IMR-90 (cell line): ENCODE results near the gene ANKRD44.

DNA sequence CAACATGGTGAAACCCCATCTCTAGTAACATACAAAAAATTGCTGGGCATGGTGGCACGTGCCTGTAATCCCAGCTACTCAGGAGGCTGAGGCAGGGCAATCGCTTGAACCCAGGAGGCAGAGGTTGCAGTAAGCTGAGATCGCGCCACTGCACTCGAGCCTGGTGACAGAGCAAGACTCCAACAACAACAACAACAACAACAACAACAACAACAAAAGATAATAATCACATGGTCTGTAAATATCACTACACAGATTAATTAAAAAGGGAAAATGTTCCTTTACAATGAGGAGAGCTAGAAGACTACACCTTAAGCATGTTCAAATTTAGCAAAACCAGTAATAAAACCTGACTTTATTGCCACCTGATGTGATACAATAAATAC, 17.3 kb downstream of the STK17B start:
- RRBS: no CpG with 5 or more reads among the region's 5 CpGs
CAGE:
- cytosol, long polyA plus RNA: no peak
- long polyA plus RNA: no peak
- nucleus, long polyA plus RNA: no peak

GRCh38 chr2:196164500-196165359, 6.6 kb downstream of the STK17B start:
- RRBS: no CpG with 5 or more reads among the region's 8 CpGs
CAGE:
- cytosol, long polyA plus RNA: no peak
- long polyA plus RNA: no peak
- nucleus, long polyA plus RNA: no peak

DNA sequence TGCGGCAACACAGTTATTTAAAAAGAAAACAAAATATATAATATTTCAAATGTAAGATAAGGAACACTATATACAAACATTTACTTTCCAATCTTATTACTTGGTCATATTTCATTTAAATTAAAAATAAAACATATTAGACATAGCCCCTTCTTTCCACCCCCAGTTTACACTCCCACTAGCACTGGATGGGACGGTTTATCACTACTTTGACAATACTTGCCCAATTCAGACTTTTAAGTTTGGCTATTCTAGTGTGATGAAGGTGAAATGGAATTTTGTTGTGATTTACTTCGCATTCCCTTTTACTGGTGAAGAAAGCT, 6.1 kb downstream of the STK17B start:
- RRBS: no CpG with 5 or more reads among the region's 3 CpGs
CAGE:
- cytosol, long polyA plus RNA: no peak
- long polyA plus RNA: no peak
- nucleus, long polyA plus RNA: no peak

DNA sequence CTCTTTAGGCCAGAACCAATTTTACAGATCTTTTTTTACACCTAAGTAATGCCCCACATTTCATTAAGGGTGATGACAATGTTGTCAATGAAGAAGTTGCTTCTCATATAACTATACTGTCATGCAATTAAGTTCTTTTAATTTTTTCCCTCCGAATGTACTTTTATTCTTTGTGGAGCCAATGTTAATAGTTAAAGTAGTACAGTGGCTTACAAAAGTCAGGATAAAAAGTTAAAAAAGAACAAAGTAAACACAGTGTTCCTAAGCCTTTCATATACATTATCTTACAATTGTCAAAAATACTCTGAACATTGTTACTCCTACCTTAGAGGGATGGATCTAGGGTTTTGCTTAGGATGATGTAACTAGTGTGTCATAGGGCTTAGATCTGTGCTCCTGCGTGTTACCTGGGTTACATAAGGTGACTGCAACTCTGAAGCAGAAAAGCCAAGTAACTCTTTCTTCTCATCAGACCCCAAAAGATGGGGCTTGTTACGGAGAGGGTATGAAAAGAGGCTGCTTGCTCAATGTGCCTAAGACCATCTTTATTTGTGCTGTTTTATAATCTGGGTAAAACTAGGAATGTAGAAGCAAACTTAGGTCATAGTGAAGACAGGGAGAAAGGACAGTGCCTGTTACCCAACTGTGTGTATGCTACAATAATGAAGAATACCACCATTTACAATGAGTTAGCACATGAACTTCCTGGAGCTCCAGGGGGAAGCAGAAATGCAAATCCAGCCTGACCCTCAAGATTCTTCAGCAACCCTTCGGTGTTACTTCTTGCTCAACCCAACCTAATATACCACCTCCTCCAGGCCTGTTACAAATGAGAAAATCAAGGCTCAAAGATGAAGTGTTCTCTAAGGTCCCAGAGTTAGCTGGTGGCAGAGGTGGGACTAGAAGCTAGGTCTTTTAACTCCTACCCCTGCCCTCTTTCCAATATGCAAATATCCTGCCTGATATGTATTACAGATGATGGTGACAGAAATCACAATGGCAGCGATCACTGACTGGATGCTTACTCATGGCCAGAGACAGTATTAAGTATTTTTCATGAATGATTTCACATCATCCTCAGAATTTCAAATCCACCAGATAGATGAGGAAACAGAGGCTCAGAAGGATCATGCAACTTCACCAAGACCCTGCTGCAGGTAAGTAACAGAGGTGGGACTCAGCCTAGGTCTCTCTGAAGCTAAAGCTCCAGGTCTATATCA, 42.1 kb upstream of the STK17B start:
- RRBS: no CpG with 5 or more reads among the region's 5 CpGs
CAGE:
- cytosol, long polyA plus RNA: no peak
- long polyA plus RNA: no peak
- nucleus, long polyA plus RNA: no peak

DNA sequence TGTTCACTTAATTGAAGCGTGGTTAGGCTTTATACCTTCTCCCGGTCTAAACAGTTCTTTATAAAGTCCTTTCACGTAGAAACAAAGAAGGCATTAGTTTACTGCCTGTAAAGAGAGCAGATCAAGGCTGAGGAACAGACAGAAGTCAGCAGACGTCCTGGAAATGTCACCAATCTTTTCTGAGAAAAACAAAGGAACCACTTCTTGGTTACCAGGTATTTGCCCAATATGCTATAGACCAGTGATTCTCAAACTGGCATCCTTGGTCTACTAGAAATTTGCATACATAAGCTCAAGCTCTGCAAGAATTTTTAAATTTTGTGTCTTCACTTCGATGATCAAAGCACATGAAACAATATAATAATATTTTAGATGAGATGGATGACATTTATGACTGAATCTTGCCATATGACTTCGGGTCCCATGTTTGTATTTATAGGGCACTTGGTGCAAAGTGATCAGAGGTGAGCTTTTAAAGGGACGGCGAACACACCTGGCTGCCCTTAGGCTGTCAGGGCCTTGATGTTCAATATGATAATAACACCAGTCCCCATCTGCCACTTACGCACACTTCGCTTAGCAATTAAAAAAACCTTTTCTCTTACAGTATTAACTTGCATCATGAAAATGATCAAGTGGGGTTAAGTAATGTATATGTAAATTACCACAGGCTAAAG, 89.3 kb upstream of the STK17B start:
- RRBS: no CpG with 5 or more reads among the region's 10 CpGs
CAGE:
- cytosol, long polyA plus RNA: no peak
- long polyA plus RNA: no peak
- nucleus, long polyA plus RNA: no peak

DNA sequence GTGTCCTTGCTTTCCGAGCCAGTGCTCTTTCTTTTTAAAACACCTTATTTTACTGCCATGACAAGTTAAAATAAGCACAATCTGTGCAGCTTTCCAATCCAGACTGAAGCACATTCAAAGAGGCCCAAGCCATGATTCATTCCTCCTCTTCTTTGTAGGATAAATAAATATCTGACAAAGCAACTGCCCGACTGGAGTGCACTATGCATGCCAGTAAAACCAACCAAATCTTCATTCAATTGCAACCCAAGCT, 185.6 kb downstream of the ANKRD44 start:
- RRBS: no CpG with 5 or more reads among the region's 2 CpGs
CAGE:
- cytosol, long polyA plus RNA: no peak
- long polyA plus RNA: no peak
- nucleus, long polyA plus RNA: no peak

DNA sequence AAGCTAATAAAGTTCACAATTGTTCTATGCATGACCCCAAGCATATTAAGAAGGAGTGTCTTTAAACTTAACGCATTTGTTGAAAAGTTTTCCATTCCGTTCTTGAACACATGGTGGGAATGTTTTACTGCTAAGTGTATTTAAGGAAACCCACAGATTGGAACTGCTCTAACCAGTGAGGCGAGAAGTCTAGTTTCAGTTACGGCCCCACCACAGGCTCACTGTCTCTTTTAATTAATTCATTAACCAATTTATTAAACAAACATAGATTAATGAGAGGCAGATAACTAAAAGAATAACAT, 152.4 kb downstream of the ANKRD44 start:
- RRBS: no CpG with 5 or more reads among the region's 4 CpGs
CAGE:
- cytosol, long polyA plus RNA: no peak
- long polyA plus RNA: no peak
- nucleus, long polyA plus RNA: no peak

- RRBS: no CpG with 5 or more reads among the region's 11 CpGs
CAGE:
- cytosol, long polyA plus RNA: no peak
- long polyA plus RNA: no peak
- nucleus, long polyA plus RNA: no peak
Observed at GRCh38 chr2:197179893-197180562, 130.6 kb downstream of the ANKRD44 start.

GRCh38 chr2:197185003-197185656, 125.5 kb downstream of the ANKRD44 start:
- RRBS: no CpG with 5 or more reads among the region's 6 CpGs
CAGE:
- cytosol, long polyA plus RNA: no peak
- long polyA plus RNA: no peak
- nucleus, long polyA plus RNA: no peak

- RRBS: no CpG with 5 or more reads among the region's 4 CpGs
CAGE:
- cytosol, long polyA plus RNA: no peak
- long polyA plus RNA: no peak
- nucleus, long polyA plus RNA: no peak
Observed at GRCh38 chr2:197211857-197212217, 98.7 kb downstream of the ANKRD44 start.

GRCh38 chr2:197279711-197280571, 30.6 kb downstream of the ANKRD44 start:
- RRBS: no CpG with 5 or more reads among the region's 11 CpGs
CAGE:
- cytosol, long polyA plus RNA: no peak
- long polyA plus RNA: no peak
- nucleus, long polyA plus RNA: no peak

GRCh38 chr2:197310546-197310952, at the start of gene ANKRD44:
ANKRD44 (minus strand) TSS chr2:197310780.
- RRBS: 2% methylated on average over 26 of the region's 49 CpGs
CAGE:
- cytosol, long polyA plus RNA: no peak
- long polyA plus RNA: no peak
- nucleus, long polyA plus RNA: no peak

DNA sequence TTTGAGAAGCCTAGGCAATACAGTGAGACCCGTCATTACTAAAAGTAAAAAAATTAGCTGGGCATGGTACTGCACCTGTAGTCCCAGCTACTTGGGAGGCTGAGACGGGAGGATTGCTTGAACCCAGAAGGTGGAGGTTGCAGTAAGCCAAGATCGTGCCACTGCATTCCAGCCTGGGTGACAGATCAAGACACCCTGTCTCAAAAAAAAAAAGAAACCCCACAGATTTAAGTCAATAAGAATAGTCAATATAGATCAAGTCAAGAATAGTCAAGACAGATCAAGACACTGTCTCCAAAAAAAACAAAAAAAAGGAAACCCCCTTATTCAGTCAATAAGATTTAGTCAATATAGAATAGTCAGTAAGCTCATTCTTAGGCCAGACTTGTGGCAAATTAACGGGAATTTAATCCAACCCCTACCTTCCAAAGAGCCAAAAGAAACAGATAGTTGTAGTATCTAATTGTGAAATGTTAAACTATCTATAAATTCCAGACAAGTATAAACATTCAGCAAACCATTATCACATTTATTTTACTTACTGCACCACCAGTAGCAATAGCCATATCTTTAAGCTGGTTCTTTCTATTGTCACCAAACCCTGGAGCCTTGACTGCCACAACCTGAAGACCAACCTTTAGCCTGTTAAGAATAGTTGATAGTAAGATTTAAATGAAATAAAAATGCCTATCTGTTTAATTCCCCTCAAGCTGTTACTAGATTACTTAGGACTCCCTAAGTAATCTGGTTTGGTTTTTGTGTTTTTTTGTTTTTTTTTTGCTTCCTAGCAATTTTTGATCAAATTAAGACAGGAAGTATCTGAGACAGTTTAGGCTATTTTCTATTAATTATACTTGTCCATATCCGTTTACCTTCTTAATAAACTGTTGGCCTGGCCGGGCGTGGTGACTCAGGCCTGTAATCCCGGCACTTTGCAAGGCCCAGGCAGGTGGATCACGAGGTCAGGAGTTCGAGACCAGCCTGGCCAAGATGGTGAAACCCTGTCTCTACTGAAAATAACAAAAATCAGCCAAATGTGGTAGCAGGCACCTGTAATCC, 9.7 kb downstream of the HSPD1 start:
- RRBS: no CpG with 5 or more reads among the region's 10 CpGs
CAGE:
- cytosol, long polyA plus RNA: no peak
- long polyA plus RNA: no peak
- nucleus, long polyA plus RNA: no peak

DNA sequence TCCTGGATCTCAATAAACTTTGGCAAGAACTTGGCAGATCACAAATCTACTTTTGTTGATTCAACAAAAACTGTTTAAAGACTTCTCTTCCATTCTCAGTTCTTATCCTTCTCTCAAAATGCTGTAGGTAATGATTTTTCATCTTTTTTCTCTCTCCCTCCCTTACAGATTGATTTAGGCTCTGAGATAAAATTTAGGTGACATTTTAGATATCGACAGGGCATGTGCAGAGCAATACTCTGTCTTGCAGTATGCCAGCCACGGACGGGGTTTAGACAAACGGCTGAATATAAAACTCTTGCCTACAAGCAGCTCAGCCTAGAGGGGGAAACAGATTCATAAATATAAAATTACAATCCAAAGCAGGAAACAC, 453 bp upstream of the MARS2 start:
- RRBS: no CpG with 5 or more reads among the region's 4 CpGs
CAGE:
- cytosol, long polyA plus RNA: no peak
- long polyA plus RNA: no peak
- nucleus, long polyA plus RNA: no peak

DNA sequence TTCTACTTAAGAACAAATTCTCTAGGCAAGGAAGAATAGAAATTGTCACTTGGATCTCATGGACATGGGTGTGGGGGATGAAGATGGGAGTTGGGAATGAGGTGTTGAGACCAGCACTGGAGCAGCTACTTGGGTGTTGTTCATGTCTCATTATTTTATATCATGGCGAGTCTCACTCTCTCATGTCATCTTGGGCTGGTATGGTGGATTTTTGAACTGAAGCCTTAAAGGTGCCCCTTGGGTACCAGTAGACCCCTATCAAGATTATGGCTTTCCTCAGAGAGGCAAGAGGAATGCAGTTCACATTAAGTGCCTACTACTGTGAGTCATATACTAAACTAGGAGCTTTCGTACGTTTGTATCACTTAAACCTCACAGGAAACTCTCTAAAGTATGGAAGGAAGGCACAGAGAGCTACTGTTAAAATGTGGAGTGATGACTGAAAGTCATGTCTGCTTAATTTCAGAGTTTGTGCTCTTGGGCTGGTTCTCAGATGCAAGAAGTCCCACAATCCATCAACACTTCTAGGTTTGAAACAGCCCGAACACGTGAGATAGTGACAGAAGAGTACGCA, 4.6 kb downstream of the PLCL1 start:
- RRBS: no CpG with 5 or more reads among the region's 6 CpGs
CAGE:
- cytosol, long polyA plus RNA: no peak
- long polyA plus RNA: no peak
- nucleus, long polyA plus RNA: no peak

DNA sequence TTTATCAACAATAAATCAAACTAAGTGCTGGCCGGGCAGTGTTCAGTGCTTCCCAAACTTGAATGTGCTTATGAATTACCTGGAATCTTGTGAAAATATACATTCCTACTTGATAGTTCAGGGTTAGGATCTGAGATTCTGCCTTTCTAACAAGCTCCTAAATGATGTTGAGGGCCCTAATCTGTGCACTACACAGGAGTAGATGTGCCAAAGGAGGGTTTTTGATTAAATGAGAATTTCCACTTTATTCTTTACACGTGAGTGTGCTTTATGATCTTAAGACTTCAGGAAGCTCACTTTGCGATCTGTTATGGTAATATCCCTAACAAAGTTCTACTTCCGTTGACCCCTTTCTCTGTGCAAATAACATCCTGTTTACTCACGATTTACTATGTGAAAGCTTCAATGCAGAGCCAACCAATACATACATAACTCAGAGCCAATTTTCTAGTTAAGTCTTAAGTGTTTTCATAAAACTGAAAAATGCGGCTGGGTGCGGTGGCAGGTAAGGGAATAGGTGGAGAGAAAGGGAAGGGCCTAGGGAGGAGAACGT, 87.4 kb downstream of the PLCL1 start:
- RRBS: no CpG with 5 or more reads among the region's 8 CpGs
CAGE:
- cytosol, long polyA plus RNA: no peak
- long polyA plus RNA: no peak
- nucleus, long polyA plus RNA: no peak

GRCh38 chr2:198084608-198085487, 280.5 kb downstream of the PLCL1 start:
- RRBS: no CpG with 5 or more reads among the region's 12 CpGs
CAGE:
- cytosol, long polyA plus RNA: no peak
- long polyA plus RNA: no peak
- nucleus, long polyA plus RNA: no peak

DNA sequence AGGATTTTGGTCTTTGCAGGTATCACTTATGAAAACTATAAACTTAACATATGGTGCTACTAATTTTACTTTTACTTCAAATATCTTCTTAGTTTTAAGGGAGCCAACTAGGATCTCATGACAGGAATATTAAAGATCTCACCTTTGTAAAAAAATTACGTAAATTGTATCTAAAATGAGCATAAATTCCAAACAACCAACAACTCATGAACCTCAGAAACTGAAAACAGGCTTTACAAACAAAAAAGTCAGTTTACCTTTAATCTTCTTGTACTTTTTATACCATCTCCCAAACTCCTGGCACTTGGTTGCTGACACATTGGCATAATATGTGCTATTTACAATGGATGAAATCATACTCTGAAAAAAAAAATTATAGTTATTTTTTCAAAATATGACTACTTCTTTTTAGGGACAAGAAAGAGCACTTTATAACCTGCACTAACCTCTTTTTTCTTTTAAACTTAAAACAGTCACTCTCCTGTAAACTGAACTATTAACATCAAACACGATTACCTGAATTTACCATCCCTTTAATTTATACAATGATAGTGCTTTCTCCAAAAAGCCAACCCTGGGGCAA, 89.3 kb downstream of the SATB2 start:
- RRBS: no CpG with 5 or more reads among the region's 2 CpGs
CAGE:
- cytosol, long polyA plus RNA: no peak
- long polyA plus RNA: no peak
- nucleus, long polyA plus RNA: no peak

DNA sequence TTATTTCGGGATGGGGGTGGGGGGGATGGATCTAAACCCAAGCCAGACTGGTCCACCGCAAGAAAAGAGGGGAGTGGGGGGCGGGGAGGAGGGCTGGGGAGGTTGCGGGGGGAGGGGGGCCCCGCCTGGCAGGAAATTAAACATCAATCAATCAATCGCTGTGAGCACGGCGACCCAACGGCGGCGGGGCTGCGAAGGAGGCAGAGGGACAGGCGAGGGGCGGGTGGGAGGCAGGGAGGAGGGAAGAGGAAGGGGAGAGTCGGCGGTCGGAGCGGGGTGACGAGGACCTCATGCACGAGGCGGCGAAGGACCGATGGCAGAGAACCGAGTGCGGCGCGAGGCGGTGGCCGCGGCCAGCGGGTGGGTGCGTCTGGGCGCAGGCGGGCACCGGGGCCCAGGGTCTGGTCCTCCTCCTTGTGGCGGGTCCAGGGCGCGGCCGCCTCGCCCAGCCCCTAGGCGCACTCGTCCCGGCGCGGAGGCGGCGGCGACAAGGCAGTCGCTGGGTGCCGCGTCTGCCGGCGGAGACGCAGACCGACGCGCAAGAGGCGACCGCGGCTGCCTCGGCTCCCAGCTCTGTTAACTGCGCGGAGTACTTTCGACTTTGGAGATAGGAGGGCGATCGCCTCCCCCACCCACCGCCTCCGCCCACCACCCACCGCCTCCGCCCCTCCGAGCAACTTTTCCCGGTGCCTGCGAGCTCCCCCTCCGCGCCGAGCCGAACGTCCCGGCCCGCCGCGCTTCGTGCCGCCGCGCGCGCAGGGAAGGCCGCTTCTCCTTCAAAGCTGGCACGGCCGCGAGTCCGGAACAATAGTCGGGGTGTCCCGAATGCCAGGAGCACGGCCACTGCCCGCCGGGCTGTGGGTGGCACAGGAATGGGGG, 624 bp upstream of the SATB2 start:
- RRBS: 1% methylated on average over 43 of the region's 98 CpGs
CAGE:
- cytosol, long polyA plus RNA: no peak
- long polyA plus RNA: no peak
- nucleus, long polyA plus RNA: no peak

DNA sequence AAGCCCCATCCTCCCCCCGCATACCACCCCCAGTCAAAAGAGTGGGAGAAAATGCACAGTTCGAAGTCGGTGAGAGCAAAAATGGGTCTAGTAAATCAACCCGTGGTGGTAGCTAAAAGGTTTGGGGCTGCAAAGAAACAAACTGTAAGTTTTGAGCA, 2.3 kb upstream of the SATB2 start:
- RRBS: no CpG with 5 or more reads among the region's 4 CpGs
CAGE:
- cytosol, long polyA plus RNA: no peak
- long polyA plus RNA: no peak
- nucleus, long polyA plus RNA: no peak